ENCODE measurements around a stretch of chr17.

GRCh38 chr17:83108538-83108833 is 29.1 kb downstream of the METRNL start:
- PRO-cap, 8 experiments, result peak in 7 of 8 experiments; most common plus-strand start chr17:83108676 (in 7)

DNA sequence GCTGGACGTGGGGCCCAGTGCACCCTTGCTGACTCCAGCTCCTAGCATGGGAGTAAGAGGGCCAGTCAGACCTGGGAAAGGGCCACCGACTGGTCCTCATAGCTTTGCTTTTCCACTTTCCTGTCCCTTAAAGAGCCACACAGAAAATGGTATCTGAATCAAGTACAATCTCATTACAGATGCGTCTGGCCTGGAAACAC is 69.4 kb downstream of the METRNL start:
- PRO-cap, 8 experiments, result no peak in any of the 8 experiments

- PRO-cap, 8 experiments, result no peak in any of the 8 experiments
Measured at GRCh38 chr17:83161756-83162401, 82.5 kb downstream of the METRNL start.

DNA sequence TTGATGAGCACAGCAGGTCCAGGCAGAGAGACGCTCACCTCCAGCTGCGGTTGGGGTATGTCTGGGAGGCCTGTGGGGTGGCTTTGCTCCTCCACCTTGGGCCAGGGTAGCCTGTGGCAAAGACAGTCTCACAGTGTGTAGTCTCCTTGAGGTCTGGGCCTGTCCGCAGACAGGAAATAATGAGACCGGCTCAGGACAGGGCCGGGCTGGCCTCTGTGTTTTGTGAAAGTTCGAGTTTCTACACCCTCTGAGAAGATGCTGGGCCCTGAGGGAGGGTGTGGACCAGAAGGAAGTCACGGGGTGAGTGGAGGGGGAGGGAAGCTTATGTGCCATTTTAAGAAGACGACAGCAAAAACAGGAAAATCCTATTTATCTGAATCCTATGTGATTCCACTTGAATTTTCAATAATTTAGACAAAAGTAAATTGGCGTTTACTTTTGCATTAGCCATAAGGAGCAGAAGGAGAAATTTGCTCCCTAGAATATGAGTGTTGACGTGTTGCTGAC is 103.4 kb downstream of the METRNL start:
- PRO-cap, 8 experiments, result no peak in any of the 8 experiments

DNA sequence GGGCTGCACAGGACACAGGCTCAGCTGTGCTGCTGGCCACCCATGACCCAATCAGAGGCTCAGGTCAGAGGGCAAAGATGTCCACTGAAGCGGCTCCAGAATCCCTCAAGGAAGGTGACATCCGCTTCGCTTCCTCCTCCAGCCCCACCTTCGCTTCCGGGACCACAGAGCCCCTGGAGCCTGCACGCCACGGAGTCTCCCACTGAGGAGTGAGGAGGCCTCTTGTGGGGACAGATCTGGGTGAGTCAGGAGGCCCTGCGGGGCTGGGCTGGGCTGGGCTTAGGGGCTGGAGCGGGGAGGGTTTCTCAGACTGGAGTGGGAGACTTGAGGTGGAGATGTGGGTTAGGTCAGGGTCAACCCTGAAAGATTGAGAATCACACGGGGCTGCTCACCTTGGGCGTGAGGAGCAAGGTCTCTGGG is 115.6 kb downstream of the METRNL start:
- PRO-cap, 8 experiments, result peak in 6 of 8 experiments; most common plus-strand start position 308 of the sequence (in 6); most common minus-strand start position 204 of the sequence (in 5)